Tibial nerve (tissue), 3 donors: ENCODE measurements around the genes REEP6, TCF3 and BTBD2.

- PRO-cap: no peak
- RAMPAGE, long total RNA, 3 experiments: no peak in any of the 3 experiments
Observed at GRCh38 chr19:1457052-1457864, 7.3 kb downstream of the APC2 start.

DNA sequence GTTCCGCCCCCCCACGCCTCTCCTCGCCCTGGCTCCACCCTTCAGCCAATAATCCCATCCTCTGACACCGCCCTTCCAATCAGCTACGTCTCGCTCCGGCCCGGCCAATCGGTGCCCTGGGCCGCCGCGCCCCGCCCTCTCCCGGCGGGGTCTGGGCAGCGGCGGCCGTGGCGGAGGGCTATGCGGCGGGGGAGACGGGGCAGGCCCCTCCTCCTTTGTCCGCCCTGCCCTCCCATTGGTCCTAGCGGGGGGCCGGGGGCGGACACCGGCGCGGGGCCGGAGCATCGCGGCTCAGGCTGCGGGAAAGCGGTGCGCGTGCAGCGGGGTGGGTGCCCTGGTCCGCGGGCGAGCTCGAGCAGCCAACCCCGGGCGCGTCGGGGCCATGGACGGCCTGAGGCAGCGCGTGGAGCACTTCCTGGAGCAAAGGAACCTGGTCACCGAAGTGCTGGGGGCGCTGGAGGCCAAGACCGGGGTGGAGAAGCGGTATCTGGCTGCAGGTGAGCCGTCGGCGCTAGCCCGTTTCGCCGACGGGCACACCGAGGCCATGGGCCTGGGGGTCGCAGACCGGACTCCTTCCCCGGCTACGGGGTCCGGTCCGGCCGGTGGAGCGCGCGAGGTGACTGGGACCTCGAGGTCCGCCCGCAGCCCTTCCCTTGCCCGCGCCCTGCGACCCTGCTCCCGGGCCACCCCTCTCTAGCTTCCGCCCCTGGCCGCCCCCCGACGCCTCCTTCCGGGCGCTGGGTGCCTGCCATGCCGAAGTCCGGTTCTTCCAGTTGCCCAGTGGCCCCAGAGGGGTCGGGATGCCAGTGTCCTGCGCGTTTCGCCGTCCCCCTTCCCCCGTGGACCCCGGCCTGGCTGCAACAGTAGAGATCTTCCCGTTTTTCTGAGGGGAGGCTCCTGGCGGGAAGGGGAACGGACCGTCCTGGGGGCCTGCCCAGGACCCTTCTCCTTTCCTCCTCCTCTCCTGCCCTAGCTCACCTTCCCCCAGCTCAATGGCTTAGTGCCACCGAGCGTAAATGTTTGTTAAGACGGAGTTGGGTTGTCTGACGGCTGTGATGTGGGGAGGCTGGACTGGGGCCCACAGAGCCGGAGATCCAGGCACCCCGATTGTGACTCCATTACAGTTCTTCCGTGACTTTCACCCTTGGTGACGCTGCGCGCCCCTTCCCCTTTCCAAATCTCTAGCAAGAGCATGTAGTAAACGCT, at the start of gene REEP6:
Gene REEP6, plus strand, starts transcription at position 294 of the 1,206 bp plus-strand sequence.
- PRO-cap: unidirectional peak, plus-strand start at position 294 of the sequence
- RAMPAGE, long total RNA, 3 experiments: no peak in any of the 3 experiments

DNA sequence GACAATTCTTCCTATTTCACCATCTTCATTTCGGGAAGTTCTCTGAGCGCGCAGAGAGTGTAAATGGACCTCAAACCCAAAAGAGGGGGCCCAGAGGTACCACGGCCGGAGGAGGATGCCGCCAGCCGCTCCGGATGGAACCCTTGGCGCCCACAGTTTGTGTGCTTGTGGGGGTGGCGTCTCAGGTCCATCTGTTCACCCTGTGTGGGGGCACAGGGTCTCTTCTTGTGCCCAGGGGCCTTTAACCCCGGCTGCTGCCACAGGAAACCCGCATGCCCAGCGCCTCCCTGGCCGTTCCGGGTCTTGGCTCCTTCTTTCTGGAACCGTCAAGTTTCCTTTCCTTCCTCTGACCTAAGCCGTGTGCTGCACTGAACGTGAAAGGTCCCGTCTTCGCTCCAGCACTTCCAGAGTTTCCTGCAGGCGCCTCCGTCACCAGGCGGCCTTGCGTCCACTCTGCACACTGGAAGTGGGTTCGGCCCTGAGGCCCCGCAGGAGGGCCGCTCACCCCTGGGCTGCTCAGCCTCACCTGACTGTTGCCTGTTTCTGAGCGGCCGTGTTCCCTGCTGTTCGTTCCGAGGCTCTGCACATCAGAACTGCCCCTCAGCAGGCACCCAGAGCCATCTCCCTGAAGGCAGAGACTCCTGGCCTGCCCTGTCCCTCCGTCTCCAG, 12.1 kb upstream of the MEX3D start:
- PRO-cap: no peak
- RAMPAGE, long total RNA, 3 experiments: no peak in any of the 3 experiments

DNA sequence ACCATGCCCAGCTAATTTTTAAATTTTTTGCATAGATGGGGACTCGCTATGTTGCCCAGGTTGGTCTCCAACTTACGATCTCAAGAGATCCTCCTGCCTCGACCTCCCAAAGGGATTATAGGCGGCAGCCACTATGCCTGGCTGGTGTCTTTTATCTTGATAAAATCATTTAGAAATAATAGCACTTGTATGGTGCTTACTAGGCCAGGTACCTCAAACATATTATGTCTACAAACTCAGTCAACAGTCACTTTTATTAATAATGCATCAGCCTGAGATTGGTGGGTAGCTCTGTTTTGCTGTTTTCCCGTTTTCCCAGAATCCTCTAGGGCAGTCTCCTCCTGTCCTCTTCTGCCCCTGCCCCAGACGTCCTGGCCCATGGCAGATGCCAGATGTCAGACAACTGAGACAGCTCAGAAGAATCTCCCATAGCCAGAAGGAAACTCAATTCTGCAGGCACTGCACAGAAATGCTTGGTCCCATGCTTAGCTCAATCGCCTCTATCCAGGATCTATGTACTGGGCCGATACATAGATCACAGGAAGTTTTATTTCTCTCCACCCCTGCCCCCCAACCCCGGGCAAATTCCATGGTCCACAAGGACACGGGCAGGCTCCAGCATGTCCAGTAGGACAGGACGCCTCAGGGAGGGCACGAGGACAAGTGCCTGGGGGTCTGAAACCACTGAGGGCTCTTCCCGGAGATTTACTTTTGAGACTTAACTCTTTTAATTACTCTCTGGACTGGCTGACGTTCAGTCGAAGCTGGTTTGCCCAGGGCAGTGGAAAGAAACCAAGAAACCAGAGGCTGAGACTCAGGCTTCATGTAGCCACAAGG, 4.9 kb downstream of the MBD3 start:
- PRO-cap: no peak
- RAMPAGE, long total RNA, 3 experiments: no peak in any of the 3 experiments

DNA sequence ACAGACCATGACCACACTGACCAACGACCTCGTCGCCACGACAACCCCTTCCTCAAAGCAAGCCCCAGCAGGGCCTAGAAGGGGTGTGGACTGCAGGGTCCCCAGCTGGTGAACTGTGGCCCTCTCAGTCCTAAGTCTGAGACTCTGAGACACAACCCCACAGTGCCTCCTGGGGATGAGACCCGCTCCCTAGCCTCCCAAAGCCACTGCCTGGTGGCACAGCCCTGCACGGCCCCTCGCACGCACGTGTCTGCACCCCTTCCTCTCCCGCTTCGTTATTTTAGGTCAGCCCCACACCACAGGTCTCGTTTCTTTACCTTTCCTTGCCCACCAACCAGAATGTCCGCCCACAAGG, 2.4 kb downstream of the UQCR11 start:
- PRO-cap: no peak
- RAMPAGE, long total RNA, 3 experiments: no peak in any of the 3 experiments

- PRO-cap: unidirectional peak, minus-strand start at chr19:1652636
- RAMPAGE, long total RNA, 3 experiments: no peak in any of the 3 experiments
Observed at GRCh38 chr19:1651994-1652986, at the start of gene TCF3. Gene TCF3 (minus strand): TSS chr19:1652615.

GRCh38 chr19:1813229-1814027, 1.4 kb upstream of the ATP8B3 start:
- PRO-cap: no peak
- RAMPAGE, long total RNA, 3 experiments: no peak in any of the 3 experiments

GRCh38 chr19:1854490-1854951, 6.2 kb upstream of the REXO1 start:
- PRO-cap: no peak
- RAMPAGE, long total RNA, 3 experiments: no peak in any of the 3 experiments

DNA sequence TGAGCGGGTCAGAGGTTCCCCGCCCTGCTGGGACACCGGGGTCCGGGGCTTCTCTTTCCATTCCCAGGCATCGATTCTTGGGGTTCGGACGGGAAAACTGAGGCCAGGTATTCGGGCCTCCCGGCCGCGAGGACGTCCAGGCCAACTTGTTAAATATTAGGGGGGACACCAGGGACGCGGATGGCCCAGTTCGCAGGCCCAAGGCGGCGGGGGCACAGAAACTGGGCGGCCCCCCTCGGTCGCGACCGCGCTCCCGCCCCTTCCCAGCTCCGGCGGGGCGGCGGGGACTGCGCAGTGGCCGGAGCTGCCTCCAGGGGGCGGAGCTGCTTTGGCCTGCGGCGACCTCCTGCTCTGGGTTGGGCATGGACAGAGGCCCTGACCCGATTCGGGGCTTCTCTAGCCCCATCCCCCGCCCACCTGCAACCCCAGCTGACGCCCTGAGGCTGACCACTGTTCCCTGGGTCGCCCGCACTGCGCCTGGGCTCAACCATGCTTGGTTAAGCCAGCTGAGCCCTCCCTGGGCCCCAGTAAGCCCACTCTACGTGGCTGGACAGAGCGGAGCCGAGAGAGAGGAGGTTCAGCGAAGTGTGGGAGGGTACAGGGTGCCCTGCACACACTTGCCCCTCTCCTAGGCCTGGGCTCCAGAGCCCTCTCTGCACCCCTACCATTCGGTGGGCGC, 1.4 kb upstream of the KLF16 start:
- PRO-cap: unidirectional peak, minus-strand start at position 274 of the sequence
- RAMPAGE, long total RNA, 3 experiments: no peak in any of the 3 experiments

- PRO-cap: no peak
- RAMPAGE, long total RNA, 3 experiments: no peak in any of the 3 experiments
Observed at GRCh38 chr19:1907283-1907733, 2.1 kb downstream of the ADAT3 start.

DNA sequence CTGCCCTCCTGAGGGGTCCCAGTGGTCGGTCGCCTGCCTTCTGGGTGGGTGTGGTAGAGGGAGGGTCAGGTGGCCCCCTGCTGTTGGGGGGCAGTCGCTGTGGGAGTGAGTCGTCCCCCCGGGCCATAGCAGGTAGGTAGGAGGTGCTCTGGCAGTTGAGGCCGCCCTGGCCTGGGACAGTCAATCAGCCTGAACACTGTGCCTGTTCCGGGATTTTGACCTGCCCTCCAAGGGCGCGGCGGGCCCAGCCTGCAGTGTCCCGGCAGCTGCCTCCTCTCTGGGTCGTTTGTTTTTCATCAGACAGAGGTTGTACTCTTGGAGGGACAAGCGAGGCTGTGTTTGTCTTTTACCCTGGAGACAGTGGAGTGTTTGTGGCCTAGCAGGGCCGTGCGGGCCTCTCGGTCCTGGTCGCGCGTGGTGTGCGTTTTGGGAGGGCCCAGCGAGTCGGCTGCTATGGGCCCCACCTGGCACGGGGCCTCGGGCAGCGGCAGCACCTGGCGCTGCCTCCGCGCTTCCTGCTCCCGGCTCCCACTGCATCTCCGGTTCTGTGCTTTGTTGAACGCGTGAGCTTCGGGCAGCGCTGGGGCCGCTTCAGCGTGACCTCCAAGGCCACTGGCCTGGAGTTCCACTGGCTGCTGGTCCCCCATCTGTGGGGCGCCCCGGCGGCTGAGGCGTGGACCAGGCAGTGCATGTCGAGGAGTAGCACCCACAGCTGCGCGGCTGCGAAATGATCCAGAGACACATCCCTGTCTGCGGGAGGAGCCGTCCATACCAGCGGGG, 2.7 kb downstream of the ADAT3 start:
- PRO-cap: no peak
- RAMPAGE, long total RNA, 3 experiments: no peak in any of the 3 experiments

GRCh38 chr19:1911753-1912654, 6.8 kb downstream of the ADAT3 start:
- PRO-cap: no peak
- RAMPAGE, long total RNA, 3 experiments: no peak in any of the 3 experiments

- PRO-cap: no peak
- RAMPAGE, long total RNA, 3 experiments: no peak in any of the 3 experiments
Observed at GRCh38 chr19:1927671-1928176, 13.2 kb upstream of the CSNK1G2 start.

- PRO-cap: no peak
- RAMPAGE, long total RNA, 3 experiments: no peak in any of the 3 experiments
Observed at GRCh38 chr19:1929371-1930003, 11.5 kb upstream of the CSNK1G2 start.

DNA sequence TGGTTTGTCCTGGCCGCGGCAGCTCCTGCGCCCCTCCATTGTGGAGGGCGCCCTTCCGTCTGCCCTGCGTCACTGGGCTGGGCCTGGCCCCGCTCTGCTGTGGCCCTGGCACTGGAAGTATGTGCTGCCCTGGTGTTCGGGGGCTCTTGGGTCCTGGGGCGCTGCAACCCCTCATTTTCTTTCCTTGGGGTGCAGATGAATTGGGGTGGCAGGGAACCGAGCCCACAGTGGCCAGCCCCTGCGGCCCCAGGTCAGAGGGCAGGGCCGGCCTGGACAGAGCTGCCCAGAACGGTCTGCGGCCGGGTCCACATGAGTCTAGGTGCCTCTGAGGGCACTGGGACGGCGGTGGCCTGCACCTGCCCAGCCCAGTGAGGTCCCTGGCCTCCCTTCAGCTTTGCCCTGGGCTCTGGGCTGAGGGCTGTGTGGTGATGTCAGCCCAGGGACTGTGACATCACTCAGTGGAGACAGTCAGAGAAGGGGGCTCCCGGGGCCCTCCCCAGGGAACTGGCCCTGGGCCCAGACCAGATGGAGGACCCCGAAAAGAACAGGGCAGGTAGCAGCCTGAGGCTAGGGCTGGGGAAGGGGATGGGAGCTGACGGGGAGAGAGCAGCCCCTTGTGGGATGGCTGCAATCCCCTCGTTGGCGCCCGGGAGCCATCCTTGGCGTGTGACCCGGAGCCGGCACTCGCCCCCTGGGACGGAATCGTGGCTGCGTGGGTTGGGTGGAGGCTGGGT, 13.4 kb downstream of the CSNK1G2 start:
- PRO-cap: no peak
- RAMPAGE, long total RNA, 3 experiments: no peak in any of the 3 experiments

GRCh38 chr19:1969172-1970007, 28.4 kb downstream of the CSNK1G2 start:
- PRO-cap: no peak
- RAMPAGE, long total RNA, 3 experiments: start-site peak on the plus strand in 2 of 3 experiments, at chr19:1969496-1969544 at its widest, 11 to 19 reads per replicate

GRCh38 chr19:1992808-1993389, 22.6 kb downstream of the BTBD2 start:
- PRO-cap: no peak
- RAMPAGE, long total RNA, 3 experiments: start-site peak on the minus strand in 1 of 3 experiments, at chr19:1993105-1993148 at its widest, 6 reads per replicate

- PRO-cap: unidirectional peak, minus-strand start at chr19:2015706
- RAMPAGE, long total RNA, 3 experiments: start-site peak on the minus strand in 2 of 3 experiments, at chr19:2014913-2015477 at its widest, 6 to 11 reads per replicate
Observed at GRCh38 chr19:2014862-2016025, at the start of gene BTBD2. Gene BTBD2 (minus strand): TSS chr19:2015714.

GRCh38 chr19:2027325-2027955, 11.9 kb upstream of the BTBD2 start:
- PRO-cap: no peak
- RAMPAGE, long total RNA, 3 experiments: no peak in any of the 3 experiments

GRCh38 chr19:2041049-2041667, 9.9 kb downstream of the MKNK2 start:
- PRO-cap: no peak
- RAMPAGE, long total RNA, 3 experiments: no peak in any of the 3 experiments